ENCODE data around the gene GTF3C1.

- PRO-cap, result no peak
Observed at GRCh38 chr16:24810856-24811497, 34.8 kb upstream of the SLC5A11 start.

DNA sequence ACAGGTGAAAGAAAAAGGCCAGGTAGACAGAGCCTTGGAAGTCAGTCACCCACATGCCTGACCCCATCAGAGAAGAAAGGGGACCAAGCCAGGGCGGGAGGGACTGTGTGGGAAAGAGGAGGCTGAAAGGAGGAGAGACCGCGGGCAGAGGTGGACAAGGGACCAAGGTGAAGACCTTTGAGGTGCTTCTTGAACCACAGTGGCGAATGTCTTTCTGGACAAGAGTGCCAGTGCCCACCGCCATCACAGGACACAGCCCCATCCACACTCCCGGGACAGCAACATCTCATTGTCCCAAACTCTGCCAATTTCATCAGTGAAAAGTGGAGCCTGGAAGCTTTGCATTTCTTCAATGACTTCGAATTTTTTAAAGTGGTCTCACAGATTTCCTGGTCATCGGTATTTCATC is 16.4 kb downstream of the ARHGAP17 start:
- PRO-cap, result no peak

GRCh38 chr16:25030171-25030947 is 15.2 kb upstream of the ARHGAP17 start:
- PRO-cap, result no peak

DNA sequence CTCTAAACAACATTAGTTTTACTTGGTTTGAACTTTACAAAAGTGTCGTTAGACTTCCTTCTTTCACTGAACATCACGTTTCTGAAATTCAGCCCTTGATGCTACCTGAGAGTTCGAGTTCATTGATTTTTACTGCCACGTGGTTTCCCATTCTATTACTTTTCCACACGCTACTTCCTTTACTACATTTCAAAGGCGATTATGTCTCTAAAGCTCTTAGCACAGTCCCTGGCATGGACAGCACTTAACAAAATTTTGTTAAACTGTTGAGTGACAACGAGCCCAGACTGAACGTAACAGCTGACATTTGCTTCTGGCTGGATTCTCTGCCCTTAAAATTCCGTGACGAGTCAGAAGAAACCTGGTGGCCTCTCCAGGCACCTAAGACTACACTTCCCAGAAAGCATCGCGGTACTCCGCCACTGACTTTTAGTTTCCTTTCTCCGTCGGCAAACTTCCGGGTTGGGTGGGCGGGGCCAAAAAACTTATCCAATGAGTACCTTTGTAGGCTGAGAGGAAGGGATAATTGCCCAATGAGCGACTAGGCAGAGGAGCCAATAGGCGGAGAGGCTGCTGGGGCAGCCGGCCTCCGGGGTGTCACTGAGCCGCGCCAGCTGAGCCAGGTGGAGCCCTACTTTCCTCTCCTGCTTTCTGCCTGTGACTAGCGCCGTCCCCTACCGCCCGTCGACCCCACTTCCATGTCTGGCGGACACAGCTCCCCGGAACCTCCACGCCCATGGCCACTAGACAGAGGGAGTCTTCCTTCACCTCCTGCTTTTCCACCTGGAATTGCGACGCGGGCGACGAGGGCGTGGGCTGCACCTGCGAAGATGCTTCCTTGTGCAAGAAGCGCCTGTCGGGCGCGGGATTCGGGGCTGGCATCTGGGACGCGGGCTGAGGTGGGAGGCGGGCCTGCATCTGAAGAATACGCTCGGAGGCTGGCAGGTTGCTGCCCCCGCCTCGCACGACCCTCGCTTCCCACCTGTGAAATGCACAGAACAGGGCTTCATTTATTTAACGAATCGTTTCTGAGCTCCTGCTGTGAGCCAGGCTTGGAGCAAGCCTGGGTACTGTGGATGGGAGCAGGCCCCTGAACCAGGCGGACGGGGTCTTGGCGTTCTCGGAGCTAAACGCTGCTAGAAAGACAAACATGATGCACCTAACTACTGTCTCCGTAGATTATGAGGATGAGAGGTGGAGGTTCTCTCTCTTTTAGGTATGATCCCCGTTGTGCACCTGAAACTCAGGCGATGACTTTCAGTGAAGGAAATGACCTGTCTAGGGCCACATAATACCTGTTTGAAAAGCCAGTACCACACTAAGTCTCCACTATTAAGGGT is 16.4 kb upstream of the ARHGAP17 start:
- PRO-cap, result bidirectional peak, plus-strand start at position 600 of the sequence, minus-strand start at position 389 of the sequence

DNA sequence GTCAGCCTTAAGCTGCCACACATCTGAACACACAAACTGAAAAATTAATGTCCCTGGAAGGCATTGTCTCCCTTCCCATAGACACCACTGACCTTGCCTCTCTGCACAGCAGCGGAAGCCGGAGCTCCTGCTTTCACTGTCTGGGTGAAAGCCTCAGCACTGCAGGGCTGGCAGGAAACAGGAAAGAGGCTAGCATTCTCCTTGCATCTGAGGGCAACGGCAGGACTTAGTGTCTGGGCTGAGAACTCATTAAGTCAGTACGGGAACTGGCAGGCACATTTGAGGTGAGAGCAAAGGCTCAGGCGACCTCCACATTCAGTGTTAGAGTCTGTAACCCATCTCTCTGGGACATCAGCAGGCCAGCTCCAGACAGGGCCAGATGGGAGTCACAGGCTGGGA is 452.3 kb upstream of the C16orf82 start:
- PRO-cap, result no peak

DNA sequence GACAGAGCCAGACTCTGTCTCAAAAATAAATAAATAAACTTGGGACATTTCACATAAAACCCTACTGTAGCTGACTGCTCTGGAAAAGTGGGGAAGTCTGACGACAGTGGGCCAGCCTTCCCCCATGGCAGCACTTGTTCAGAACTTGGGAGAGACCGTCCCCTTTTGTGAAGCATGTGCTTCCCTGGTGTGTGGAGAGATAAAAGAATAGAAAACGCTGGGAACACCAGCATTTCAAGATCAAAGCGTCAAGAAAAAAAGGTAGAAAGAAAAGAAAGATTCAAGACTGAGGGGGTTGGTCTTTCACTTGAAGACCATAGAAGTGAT is 3.1 kb upstream of the NSMCE1 start:
- PRO-cap, result no peak

DNA sequence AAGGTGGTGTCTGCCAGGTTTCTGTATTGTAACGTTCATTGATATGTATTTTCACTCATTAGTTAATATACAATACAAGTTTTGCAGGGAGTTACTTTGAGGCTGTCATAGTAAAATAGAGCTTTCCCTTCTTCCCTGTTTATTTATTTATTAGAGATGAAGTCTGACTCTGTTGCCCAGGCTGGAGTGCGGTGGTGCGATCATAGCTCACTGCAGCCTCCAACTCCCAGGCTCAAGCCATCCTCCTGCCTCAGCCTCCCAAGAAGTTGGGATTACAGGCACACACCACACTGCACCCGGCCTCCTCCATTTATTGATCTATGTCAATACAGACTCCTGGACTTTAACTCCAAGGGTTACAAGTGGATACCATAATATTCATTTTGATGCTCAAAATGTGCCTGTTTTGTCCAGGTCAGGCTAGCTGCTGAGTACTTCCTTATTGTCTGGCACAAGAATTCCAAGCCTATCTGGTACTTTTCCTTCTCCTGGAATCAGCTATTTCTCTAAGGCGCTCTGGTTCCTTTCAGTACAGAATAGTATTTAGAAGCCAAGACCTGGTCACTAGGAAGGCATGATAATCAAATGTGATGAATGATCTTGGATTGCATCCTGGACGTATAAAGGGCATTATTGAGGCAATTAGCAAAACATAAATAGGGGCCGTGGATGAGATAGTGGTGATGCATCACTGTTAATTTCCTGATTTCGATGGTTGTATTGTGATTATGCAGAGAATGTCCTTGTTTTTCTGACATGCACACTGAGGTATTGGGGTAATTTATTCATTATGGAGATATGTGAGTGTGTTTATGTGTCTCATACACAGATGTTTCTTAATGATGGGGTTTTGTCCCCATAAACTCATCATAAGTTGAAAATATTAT is 21.7 kb downstream of the IL4R start:
- PRO-cap, result no peak

DNA sequence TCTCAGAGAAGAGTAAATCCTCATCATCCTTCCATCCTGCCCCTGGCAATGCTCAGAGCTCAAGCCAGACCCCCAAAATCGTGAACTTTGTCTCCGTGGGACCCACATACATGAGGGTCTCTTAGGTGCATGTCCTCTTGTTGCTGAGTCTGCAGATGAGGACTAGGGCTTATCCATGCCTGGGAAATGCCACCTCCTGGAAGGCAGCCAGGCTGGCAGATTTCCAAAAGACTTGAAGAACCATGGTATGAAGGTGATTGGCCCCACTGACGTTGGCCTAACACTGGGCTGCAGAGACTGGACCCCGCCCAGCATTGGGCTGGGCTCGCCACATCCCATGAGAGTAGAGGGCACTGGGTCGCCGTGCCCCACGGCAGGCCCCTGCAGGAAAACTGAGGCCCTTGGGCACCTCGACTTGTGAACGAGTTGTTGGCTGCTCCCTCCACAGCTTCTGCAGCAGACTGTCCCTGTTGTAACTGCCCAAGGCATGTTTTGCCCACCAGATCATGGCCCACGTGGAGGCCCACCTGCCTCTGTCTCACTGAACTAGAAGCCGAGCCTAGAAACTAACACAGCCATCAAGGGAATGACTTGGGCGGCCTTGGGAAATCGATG is 38.2 kb upstream of the IL21R start:
- PRO-cap, result no peak

DNA sequence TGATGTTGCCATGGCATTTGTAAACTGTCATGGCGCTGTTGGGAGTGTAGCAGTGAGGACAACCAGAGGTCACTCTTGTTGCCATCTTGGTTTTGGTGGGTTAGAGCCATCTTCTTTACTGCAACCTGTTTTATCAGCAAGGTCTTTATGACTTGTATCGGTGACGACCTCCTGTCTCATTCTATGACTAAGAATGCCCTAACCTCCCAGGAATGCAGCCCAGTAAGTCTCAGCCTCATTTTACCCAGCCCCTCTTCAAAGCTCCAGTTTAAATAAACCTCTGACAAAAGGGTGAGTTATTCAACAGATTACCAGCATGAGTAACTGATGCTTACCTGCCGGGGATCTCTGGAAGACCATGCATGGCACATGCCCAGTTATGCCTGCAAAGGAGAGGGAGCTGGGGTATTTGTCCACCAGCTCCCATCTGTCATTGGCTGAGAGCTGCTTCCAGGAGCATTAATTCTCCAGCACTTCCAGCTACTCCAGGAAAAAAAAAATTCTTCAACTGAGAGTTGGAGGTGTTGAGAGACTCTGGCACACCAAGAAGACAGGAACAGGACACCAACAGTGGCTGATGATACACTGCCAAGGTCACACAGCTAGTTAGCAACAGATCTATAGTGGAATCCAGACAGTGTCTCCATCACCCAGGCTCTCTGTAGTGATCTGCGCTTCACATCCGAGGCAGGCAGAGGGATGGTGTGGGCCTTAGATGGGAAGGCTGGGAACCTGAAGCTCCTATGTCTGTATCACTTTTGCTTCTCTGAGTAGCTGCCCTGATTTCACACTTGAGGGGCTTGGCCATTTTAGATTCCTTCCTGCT is 36.5 kb upstream of the IL21R start:
- PRO-cap, result no peak

GRCh38 chr16:27549261-27550251 is at the start of gene GTF3C1:
GTF3C1 (minus strand) TSS chr16:27549913.
- PRO-cap, result bidirectional peak, plus-strand start at chr16:27550180, minus-strand start at chr16:27549913

- PRO-cap, result no peak
Observed at GRCh38 chr16:27575423-27575944, 25.5 kb downstream of the KATNIP start.

GRCh38 chr16:27749396-27750366 is 199.7 kb downstream of the KATNIP start:
- PRO-cap, result no peak

DNA sequence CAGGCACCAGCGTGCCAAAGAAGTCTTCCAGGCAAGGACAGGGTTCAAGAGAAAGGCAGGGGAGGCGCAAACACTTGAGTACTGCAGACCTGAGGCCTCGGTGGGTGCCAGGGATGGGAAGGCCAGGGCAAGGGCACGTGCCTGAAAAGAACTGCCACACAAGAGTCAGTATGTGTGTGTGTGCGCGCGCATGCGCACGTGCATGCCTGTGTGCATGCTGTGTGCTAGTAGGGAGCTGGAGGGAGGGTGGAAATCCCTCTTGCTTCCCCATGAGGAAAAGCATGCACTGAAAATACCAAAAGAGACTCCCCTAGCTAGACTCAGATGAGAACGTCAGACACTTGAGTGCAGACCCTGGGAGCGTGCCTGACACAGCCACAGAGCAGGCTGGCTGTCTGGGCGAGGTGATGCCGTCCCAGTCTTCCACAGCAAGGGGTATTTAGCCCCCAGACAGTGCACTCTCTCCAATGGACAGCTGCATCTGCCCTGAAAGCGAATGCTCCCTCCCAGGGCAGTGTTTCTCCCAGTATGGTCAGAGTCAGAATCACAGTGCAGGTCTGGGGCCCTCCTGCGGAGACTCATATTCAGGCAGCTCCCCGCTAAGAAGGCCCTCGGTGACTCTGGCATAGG is 40.2 kb upstream of the GSG1L start:
- PRO-cap, result no peak

GRCh38 chr16:28112566-28113294 is 49.2 kb upstream of the GSG1L start:
- PRO-cap, result no peak

- PRO-cap, result bidirectional peak, plus-strand start at chr16:28141274, minus-strand start at chr16:28141092; unidirectional peak, plus-strand start at chr16:28141434
Observed at GRCh38 chr16:28140898-28141616, 70.7 kb downstream of the XPO6 start.

GRCh38 chr16:28169069-28170004 is 42.4 kb downstream of the XPO6 start:
- PRO-cap, result no peak

GRCh38 chr16:28172217-28172737 is 39.5 kb downstream of the XPO6 start:
- PRO-cap, result no peak

DNA sequence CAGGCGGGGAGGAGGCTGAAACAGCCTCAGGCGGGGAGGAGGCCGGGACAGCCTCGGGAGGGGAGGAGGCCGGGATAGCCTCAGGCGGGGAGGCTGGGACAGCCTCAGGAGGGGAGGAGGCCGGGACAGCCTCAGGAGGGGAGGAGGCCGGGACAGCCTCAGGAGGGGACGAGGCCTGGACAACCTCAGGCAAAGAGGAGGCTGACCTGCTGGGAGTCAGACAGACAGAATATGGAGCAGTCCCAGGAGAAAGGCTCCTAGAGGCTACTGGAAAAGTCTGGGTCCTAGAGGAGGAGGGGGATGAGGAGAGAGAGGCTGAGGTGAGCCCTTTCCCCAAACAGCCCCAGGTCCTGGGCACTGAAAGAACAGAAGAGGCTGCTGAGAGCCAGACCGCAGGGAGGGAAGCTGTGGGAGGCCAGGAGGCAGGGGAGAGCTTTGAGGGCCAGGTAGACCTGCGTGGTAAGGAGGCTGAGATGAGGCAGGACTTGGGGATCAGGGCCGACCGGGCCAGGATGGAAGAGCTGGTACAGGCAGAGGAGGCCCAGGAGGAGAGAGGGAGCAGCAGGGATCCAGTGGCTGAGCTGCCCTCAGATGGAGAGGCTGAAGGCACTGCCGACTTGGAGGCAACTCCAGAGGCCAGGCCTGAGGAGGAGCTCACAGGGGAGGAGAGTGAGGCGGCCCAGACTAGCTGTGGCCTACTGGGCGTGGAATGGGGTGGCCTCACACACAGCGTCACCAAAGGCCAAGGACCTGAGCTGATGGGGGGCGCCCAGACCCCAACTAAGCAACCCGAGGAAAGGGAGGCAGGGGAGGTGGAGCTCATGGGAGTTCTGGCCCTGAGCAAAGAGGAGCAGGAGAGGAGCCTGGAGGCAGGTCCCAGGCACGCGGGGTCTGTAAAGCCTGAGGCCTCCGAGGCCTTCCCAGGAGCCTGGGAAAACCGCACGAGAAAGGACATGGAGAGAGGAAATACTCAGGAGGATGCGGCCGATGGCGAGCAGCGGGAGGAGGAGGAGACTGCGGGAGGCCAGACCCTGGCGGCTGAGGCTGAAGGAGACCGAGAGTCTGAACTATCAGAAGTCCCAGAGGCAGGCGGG is 1.9 kb downstream of the APOBR start:
- PRO-cap, result unidirectional peak, minus-strand start at position 611 of the sequence

- PRO-cap, result bidirectional peak, plus-strand start at chr16:28543412, minus-strand start at chr16:28543153
Observed at GRCh38 chr16:28542768-28543488, 4.2 kb upstream of the NUPR1 start.

DNA sequence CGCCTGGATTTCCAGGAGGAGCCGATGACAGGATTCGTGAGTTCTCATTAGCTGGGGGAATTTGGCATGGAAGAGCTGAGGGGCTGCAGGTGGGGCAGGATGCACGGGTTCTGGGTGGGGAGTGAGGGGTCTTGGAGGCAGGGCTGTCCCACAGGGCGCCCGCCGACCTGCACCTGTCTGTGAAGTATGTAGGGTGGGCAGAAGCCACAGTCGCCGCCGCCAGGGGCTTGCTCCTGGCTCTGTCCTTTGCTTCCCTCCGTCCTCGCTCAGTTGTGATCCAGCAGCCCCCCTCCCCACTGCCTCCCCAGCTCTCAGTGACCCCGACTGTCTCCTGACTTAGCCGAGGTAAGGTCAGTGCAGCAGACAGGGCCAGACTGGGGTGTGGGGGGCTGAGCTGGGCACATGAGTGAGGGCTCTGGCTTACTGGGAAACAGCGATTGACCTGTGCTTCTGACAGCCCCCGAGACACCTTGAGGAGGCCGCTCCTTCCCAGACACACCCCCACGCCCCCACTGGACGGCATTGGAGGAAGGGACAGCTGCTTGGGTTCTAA is 9.9 kb downstream of the TUFM start:
- PRO-cap, result no peak

Measured in mucosa of descending colon (tissue), 1 donor.